A673 (cell line): ENCODE results near the gene ATM.

GRCh38 chr11:104917962-104918520, 50.3 kb downstream of the CASP4 start:
- PRO-cap, result no peak

- PRO-cap, result no peak
These were observed 2.2 kb upstream of the CASP4 start for GRCh38 chr11:104970573-104970903.

DNA sequence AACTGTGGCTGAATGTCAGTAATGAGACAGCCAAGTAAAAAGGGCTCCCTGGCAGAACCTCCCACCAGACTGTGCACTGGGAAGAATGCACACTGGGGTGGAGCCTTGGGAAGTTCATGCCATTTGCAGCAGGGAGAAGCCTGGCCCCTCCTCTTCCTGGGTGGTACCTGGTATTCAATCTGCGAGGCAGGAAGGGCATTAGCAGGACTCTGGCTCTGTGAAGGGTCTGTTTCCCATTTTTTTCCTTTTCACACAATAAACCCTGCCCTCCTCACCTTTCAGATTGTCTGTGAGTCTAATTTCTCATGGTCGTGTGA, 26.5 kb upstream of the CASP4 start:
- PRO-cap, result no peak

GRCh38 chr11:105025359-105025855, 2.4 kb upstream of the CASP5 start:
- PRO-cap, result no peak

GRCh38 chr11:105026063-105026449, 3.1 kb upstream of the CASP5 start:
- PRO-cap, result no peak

- PRO-cap, result no peak
These were observed 1.0 kb downstream of the GRIA4 start for GRCh38 chr11:105610886-105611344.

DNA sequence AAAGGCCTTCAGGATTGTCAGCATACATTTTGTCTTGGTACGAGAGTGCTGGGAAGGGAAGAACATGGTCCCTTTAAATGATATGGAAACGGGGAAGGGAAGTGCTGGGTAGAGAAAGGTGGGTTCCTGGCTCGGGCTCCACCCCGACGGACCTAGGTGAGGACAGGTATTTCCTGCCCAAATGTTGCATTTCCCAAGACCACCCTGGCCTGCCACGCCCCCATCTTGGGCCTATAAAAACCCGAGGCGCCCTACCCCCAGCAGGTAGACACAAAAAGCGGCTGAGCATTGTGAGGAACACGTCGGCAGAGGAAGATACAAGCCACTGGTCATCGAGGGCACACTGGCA, 99.3 kb downstream of the AASDHPPT start:
- PRO-cap, result no peak

DNA sequence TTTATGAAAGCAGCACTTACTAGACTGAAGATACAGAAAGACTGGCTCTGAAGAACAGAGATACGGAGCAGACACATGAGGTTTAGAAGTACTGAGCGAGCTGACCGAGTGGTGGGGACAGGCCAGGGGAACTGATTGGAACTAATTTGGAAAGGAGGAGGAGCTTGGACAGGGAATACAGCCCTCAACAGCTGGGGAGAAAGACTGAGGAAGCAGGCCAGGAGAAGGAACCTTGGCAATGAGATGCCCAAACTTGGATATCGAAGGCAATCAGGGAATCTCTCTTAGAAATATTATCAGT, 284.7 kb downstream of the GUCY1A2 start:
- PRO-cap, result no peak

DNA sequence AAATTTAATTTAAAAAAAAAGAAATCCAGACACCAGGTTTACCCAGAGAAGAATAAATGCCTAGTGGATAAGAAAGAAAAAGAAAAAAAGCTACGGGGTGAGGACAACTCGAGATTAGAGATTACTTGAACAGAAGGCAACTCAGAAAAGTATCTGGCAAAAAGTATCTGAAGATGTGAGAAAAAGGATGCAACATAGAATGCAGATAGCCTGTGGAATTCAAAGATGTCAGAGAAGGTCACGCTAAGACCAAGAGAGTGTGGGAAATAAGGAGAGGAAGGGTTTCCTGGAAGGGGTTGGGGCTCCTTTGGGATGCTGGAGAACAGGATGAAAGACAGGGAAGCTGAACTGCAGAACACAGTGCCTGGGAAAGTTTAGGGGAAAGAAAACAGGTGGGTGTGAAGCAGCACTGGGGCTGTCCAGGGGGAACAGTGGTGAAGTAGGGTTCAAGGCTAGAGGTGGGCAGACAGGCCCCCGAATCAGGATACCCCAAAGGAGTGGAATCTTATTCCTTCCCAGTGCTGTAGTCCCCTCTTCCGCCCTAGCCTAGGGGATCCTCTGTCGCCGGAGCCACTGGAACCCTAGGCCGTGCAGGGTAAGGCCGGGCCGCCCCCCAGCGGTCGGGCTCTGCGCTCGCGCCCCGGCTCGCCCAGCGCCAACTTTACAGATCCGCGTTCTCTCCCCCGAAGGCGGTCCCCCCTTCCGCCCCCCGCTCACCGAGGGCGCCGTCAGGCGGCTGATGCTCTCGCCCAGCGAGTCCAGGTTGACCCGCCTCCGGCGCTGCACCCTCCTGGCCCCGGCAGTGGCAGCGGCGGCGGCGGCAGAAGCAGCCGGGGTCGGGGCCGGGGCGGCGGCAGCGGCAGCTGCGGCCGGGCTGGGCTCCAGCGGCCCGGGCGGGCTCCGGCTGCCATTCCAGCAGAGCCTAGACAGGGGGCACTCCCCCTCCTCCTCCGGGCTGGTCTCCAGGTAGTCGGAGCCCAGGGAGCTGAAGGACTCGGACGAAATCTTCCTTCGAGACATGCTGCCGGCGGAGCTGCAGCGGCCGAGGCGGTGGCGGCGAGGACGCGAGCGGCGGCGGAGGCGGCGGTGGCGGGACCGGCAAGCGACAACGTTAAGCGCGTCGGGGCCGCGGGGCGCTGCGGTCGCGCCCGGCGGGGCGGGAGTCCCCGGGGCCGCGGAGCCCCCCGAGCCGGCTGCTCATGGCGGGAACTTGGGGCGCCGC, 829 bp downstream of the GUCY1A2 start:
- PRO-cap, result unidirectional peak, plus-strand start at position 666 of the sequence; unidirectional peak, plus-strand start at position 823 of the sequence; bidirectional peak, plus-strand start at position 969 of the sequence, minus-strand start at position 928 of the sequence

GRCh38 chr11:107455573-107456024, 2.0 kb downstream of the CWF19L2 start:
- PRO-cap, result no peak

DNA sequence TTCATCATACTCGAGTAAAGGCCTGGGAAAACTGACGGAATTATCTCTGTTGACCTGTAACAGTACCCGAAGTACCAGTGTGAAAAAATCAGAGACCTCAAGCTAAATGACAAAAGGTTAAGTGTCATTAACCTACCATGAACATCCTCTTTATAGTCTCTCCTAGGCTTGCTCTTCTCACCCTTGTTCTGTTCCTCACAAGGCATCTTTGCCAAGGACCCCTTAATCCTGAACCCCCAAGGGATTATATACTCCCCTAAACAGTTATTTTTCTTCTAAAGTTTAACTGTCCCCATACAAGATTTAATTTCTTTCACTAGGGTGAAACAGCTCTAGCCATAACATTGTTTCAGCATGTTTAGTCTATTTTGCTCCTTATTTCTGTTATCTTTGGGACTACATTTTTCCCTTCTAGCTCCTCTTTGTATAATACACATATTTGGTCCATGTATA, 18.9 kb downstream of the NPAT start:
- PRO-cap, result no peak

DNA sequence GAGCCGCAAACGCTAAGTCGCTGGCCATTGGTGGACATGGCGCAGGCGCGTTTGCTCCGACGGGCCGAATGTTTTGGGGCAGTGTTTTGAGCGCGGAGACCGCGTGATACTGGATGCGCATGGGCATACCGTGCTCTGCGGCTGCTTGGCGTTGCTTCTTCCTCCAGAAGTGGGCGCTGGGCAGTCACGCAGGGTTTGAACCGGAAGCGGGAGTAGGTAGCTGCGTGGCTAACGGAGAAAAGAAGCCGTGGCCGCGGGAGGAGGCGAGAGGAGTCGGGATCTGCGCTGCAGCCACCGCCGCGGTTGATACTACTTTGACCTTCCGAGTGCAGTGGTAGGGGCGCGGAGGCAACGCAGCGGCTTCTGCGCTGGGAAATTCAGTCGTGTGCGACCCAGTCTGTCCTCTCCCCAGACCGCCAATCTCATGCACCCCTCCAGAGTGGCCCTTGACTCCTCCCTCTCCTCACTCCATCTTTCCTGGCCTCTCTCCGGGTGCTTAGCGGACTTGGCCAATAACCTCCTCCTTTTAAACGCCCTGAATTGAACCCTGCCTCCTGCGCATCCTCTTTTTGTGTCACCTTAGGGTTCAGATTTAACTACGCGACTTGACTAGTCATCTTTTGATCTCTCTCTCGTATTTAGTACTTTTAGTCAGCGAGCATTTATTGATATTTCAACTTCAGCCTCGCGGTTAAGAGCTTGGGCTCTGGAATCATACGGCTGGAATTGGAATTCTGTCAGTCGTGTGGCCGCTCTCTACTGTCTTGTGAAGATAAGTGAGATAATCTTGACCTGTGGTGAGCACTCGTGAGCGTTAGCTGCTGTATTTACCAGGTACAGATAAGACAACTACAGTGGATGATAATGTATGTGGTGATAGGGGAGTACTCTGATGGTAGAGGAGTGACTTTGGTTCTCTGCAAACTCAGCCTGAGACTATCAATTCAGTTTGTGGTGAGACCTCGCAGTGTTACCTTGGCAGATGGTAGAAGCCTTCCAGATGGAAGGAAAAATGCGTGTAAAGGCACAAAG, at the start of gene ATM:
ATM (plus strand) TSS at position 215 of the 1,032 bp plus-strand sequence.
- PRO-cap, result bidirectional peak, plus-strand start at position 215 of the sequence, minus-strand start at position 171 of the sequence; bidirectional peak, plus-strand start at position 474 of the sequence, minus-strand start at position 441 of the sequence

DNA sequence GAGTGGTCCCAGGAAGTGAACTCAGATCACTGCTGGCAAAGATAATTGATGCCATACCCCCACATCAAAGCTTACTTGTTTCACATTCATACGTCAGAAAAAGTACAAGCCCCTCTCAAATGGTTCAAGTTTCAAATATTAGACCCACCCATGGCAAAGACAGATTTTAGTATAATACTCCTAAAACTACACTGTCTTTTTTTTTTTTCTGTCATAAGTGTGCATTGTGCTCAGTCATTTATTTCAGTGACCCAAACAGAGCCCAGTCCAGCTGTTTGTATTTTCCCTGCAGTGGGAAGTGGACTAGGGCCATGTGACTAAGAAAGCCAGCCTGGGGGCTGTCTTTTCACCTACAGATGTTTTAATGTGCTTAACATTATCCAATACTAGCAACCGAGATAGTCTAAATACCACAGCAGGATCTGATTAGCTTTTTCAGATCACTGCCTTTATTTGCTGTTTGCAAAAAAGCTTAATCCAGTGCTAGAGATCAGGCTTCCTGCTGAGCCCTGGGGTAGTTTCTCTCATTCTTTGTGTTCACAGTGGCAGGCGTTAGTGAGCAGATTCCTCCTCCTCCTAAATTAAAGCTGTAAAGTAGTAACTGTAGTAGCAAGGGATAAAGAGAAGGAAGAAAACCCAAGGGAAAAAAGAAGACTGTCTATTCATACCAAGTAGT, 34.9 kb downstream of the ZC3H12C start:
- PRO-cap, result bidirectional peak, plus-strand start at position 480 of the sequence, minus-strand start at position 248 of the sequence; bidirectional peak, plus-strand start at position 527 of the sequence, minus-strand start at position 533 of the sequence

DNA sequence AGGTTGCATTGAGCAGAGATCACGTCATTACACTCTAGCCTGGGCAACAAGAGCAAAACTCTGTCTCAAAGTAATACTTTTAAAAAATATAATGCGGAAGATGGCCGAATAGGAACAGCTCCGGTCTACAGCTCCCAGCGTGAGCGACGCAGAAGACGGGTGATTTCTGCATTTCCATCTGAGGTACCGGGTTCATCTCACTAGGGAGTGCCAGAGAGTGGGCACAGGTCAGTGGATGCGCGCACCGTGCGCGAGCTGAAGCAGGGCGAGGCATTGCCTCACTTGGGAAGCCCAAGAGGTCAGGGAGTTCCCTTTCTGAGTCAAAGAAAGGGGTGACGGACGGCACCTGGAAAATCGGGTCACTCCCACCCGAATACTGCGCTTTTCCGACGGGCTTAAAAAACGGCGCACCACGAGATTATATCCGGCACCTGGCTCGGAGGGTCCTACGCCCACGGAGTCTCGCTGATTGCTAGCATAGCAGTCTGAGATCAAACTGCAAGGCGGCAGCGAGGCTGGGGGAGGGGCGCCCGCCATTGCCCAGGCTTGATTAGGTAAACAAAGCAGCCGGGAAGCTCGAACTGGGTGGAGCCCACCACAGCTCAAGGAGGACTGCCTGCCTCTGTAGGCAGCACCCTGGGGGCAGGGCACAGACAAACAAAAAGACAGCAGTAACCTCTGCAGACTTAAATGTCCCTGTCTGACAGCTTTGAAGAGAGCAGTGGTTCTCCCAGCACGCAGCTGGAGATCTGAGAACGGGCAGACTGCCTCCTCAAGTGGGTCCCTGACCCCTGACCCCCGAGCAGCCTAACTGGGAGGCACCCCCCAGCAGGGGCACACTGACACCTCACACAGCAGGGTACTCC, 87.3 kb downstream of the RDX start:
- PRO-cap, result unidirectional peak, plus-strand start at position 231 of the sequence; unidirectional peak, plus-strand start at position 281 of the sequence

DNA sequence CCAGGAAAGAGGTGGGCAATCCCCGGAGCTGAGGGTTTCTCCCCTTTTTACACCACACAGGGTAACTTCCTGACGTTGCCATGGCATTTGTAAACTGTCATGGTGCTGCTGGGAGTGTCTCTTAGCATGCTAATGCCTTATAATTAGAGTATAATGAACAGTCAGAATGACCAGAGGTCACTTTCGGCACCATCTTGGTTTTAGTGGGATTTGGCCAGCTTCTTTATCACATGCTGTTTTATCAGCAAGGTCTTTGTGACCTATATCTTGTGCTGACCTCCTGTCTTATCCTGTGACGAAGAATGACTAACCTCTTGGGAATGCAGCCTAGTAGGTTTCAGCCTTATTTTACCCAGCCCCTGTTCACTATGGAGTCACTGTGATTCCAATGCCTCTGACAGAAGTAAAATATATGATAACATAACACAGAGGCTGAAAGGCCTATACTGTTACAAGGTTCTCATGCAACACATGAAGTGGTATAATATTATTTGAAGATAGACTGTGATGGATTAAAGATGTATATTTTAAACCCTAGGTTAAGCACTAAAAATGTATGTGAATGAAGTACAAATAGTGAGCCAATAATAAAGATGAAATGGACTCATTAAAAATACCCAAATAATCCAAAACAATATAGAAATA, 41.4 kb upstream of the RDX start:
- PRO-cap, result no peak

DNA sequence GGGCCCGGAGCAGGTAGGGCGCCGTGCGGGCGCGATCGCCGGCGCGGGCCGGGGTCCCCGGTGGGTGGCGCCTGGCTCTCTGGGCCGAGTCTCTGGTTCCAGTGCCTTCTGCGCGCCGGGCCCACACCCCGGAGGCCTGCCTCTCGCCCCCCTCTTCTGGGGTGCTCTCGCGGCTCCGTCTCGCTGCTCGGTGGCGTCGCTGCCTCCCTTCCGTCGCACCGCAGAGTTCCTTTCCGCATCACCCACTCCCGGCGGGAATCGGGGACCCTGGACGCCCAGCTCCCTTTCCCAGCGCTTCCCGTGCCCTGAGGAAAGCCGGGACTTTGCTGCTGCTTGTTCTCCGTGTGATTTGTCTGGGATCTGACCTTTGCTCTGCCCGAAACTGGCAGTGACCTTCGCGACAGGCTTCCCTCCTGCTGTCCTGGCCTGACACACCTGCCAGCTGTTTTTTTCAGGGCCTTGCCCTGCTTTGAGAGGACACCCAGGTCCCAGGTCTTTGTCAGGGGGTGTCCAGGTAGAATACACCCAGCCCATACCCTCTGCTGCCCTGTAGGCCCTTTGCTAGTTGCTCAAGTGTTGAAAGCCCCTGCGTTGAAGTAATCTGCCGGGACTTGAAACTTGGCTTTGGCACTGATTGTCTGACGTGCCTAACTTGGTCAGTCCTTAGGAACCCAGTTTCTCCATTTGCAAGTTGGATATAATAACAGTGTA, 700 bp downstream of the FDX1 start:
- PRO-cap, result bidirectional peak, plus-strand start at position 224 of the sequence, minus-strand start at position 81 of the sequence

GRCh38 chr11:111283810-111284644, 14.3 kb upstream of the POU2AF3 start:
- PRO-cap, result no peak

- PRO-cap, result bidirectional peak, plus-strand start at chr11:111299749, minus-strand start at chr11:111299687
These were observed 1.3 kb downstream of the POU2AF3 start for GRCh38 chr11:111299493-111300198.

- PRO-cap, result no peak
These were observed 20.6 kb downstream of the POU2AF1 start for GRCh38 chr11:111358226-111359112.

- PRO-cap, result no peak
These were observed 661 bp downstream of the POU2AF1 start for GRCh38 chr11:111378150-111379078.